T47D (cell line): ENCODE data around the gene CCDC71L.

DNA sequence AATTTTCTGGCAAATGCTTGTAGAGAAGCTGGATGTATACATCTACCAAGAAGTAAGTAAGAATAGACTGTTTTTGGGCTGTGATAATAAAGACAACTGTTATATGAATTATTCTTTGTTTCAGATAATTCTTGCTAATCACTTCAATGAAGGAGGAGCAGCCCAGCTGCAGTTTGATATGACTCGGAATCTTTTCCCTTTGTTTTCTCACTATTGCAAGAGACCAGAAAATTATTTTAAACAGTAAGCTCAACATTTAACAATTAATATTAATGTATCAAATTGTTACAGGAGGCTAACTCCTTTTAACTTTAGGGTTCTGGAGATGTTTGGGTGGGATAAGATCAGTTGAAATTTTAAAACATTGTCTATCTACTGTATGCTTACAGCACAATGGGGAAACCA is 15.9 kb downstream of the EFCAB10 start:
- RRBS, result no CpG with 5 or more reads among the region's 1 CpG

DNA sequence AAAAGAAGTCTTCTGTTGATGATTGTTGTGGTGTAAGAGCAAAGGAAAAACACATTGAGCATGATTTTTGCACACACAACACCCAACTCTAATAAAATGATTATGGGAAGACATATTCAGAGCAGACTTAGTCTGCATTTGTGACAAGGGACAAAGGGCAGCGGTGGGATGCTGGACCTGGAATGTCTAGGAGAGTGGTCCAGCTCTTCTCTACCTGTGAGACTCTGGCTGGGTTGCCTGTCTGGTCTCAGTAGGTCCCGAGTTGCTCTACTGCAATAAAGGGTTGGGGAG is 128.3 kb downstream of the ATXN7L1 start:
- RRBS, result no CpG with 5 or more reads among the region's 2 CpGs

DNA sequence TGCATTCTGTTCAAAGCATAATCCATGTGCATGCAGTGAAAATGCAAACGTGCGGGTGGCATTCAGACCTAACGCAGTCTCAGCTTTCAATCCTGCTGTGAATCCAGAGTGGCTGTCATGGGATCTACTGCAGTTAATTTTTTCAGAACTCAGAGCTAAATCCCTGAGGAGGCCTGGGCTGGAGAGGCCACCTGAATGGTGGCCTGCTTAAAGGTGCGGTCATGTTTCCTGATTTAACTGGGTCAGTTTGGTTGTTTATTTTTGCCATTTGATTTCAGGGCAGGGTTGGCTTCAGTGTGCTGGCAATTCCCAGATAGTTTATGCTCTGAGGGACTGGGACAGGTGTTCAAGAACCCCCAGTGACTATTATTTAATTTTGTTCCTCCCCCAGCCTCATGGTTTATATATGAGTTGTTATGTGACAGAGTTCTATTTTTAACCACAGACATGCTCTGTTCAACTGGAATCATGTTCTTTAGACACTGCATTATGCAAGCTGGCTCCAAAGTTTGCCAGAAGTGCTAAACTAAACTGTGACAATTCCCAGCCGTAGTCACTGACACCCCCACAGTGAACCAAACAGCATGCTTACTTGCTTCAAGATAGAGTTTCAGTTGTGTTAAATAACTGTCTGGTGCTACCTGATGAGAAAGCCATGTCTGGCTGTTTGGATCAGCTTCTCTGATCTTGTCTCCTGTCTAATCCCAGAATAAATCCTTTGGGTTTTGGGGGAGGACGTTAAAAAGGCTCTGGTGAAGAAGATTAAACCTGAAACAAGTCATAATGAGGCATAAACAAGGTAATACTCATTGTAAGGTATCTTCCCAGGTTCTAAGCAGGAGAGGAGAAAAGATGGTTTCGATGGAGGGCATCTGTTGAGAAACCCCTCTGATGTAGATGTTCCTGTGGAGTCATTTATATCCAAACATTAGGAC is 27.7 kb upstream of the SYPL1 start:
- RRBS, result no CpG with 5 or more reads among the region's 7 CpGs

DNA sequence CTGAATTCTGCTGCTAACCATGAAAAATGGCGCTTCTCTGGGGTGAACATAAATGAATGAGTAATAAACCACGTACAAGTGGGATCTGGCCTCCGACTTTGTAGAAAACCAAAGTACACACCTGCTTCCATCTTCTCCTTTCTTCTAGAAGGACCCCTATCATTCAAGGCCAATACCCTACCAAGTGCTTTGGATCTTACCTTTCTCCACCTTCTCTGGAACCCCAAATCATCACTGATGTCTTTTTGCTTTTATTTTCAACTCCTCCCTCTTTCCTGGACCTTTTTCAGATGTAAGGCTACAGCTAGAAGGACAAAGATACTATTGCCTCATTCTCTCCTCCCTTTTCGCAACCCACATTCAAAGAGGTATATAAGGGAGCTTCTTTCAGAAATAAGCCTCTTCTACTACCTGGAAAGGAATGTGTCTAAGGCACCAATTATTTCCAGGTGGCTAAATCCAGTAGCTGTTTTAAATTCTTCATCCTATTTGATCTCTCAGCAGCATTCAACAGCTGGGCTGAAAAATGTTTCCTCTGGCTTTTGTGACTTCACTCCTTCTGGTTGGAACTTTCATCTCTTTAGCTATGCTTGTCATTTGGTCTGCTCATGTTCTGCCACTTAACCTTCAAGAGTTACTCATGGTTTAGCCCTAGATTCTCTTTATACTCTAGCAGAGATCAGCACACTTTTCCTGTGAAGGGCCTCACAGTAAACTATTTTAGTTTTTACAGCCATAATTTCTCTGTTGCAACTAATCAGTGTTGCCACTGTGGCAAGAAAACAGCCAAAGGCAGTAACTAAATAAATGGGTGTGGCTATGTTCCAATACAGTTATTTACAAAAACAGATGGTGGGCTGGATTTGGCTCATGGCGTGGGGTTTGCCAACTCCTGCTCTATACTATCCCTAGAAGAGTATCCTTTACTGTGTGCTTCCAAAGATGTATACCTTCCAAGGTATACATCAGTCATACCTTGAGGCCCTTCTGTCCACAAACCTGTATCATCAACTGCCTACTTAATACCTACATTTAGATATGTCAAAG is 37.4 kb downstream of the NAMPT start:
- RRBS, result no CpG with 5 or more reads among the region's 5 CpGs

DNA sequence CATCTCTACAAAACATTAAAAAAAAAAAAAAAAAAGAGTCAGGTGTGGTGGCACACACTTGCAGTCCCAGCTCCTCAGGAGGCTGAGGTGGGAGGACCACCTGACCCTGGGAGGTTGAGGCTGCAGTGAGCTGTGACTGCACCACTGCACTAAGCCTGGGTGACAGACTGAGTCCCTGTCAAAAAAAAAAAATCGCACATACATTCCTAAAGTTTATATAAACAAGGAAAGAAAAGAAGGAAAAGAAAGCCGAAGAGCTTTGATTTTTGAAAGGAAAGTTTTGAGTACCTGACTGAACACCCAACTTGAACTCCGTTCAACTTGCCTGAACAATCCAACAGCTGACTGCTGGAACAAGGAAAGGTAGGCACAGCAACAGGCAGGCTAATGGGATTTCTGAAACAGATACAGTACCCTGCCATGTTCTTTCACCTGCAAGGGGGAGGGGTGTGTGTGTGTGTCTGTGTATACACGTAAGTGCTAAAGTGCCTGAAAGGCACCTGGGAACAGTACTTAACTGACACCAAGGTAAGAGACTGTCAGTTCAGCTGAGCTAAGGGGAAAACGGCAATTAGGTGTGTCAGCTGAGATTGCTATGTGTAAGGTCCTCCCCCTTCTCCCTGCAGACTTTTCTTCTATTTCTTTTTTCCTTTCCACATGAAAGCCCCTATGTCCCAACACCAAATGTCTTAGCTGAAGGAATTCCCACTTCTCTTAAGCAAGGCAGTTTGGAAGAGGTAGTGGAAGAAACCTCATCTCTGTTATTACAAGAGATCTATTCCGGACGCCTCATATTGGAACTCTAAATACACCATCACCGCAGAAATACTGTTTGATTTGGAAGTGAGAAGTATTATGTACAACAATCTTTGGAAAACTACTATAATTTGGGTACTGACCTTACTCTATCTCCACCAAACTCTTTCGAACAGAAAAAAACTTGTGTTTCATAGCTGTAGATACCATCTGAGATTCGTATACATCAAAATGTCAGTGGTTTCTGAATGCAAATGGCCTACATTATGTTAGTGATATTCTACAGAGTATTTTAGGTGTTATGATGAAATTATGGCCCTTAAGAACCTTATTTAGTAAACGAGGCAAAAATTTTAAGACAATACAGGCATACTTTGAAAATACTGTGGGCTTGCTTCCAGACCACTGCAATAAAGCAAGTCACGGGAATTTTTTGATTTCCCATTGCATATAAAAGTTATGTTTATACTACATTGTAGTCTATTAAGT is 26.9 kb downstream of the NAMPT start:
- RRBS, result no CpG with 5 or more reads among the region's 12 CpGs

- RRBS, result no CpG with 5 or more reads among the region's 2 CpGs
These were observed 22.8 kb downstream of the NAMPT start for GRCh38 chr7:106261685-106262728.

- RRBS, result no CpG with 5 or more reads among the region's 1 CpG
These were observed 176.5 kb downstream of the CCDC71L start for GRCh38 chr7:106484475-106484846.

- RRBS, result no CpG with 5 or more reads among the region's 3 CpGs
These were observed 1.9 kb downstream of the CCDC71L start for GRCh38 chr7:106658894-106659550.

DNA sequence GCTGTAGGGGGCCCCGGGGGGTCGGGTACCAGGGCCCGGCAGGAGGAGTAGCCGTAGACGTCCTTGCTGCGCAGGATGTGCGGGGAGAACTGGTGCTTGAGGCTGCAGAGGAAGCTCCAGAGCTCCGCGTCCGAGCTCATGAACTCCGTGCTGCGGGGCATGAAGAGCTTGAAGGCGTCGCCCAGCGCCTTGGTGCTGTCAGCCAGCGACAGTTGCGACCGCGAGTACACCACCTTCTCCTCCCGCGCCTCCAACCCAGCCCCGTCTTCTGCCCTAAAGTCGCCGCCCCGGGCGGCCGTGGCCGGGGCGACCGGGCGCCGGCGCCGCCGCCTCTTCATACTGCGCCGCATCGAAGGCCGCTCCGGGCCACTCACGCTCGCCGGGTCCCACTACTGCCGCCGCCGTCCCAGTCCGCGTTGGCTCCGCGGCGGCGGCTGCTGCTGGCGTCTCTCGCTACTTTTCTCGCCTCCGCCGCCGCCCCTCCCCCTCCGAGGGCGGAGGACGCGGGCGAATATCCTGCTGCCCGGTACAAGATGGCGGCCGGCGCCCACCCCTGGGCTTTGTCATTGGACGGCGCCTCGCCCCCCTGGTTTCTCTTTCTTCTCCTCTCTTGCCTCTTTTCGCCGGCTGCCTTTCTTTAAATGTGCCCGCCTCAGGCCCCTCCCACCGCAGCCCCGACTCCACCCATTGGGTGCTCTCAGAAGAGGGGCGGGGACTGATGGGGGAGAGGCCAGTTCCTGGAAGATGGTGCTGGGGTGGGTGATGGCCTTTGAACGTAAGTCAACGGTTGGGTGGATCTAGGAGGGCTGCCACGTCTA is at the start of gene CCDC71L:
Gene CCDC71L (minus strand): TSS at position 612 of the 818 bp plus-strand sequence.
- RRBS, result 2% methylated on average over 15 of the region's 79 CpGs

DNA sequence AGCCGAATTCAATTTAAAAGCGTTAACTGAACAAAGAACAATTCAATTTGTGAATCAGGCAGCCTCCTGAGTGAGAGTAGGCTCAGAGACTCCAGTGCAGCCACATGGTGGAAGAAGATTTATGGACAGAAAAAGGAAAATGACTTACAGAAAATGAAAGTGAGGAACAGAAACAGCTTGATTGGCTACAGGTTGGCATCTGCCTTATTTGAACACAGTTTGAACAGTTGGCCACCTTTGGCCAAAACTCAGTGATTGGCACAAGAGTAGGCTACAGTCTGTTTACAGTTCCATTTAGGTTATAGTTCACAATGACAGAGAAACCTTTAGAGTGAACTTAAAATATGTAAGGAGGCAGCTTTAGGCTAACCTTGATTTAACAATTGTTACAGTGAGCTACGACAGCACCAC is 86.3 kb upstream of the CCDC71L start:
- RRBS, result no CpG with 5 or more reads among the region's 3 CpGs

GRCh38 chr7:106775737-106776452 is 89.2 kb upstream of the PIK3CG start:
- RRBS, result no CpG with 5 or more reads among the region's 5 CpGs

DNA sequence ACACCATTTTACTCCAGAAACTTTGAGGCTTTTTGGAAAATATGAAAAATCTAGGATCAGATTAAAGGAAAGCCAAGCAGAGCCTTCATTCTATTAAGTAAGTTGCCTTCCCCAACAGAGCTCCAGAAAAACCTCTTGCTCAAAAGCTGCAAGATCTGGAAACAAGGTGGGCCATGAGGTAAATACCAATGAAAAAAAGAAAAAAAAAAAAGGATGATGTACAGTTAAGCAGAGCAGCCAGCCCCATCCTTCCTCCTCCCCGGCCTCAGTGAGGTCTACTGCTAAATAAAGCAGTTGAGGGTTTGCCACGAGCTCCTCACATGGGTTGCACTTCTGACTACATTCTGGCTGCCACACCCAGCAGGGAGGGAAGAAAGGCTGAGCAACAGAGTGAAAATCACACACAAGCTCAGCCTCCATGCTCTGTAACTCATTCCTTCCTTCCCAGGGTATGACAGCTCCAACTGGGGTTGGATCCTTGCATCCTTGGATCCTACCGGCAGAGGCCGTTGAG is 53.2 kb upstream of the PIK3CG start:
- RRBS, result no CpG with 5 or more reads among the region's 4 CpGs

- RRBS, result no CpG with 5 or more reads among the region's 19 CpGs
These were observed 2.3 kb downstream of the PIK3CG start for GRCh38 chr7:106867423-106867748.

DNA sequence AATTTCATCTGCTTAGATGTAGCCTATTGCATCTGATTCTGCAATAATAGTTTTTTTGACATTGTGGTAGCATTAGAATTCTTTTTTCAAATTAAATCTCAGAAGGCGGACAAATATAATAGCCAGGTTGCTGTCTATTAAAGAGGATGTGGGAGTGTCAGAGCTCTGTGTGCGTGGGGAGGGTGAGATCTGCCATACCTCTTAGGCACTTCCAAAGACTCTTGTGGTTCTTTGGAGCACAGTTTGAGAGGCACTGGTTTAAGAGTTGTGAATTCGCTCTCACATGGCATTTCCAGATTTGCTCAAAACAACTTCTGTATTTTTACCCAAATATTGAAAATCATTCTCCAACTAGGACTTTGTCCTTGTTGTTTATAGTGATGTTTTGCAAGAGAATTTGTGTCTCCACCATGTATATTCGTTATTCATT is 14.0 kb downstream of the PIK3CG start:
- RRBS, result no CpG with 5 or more reads among the region's 4 CpGs

DNA sequence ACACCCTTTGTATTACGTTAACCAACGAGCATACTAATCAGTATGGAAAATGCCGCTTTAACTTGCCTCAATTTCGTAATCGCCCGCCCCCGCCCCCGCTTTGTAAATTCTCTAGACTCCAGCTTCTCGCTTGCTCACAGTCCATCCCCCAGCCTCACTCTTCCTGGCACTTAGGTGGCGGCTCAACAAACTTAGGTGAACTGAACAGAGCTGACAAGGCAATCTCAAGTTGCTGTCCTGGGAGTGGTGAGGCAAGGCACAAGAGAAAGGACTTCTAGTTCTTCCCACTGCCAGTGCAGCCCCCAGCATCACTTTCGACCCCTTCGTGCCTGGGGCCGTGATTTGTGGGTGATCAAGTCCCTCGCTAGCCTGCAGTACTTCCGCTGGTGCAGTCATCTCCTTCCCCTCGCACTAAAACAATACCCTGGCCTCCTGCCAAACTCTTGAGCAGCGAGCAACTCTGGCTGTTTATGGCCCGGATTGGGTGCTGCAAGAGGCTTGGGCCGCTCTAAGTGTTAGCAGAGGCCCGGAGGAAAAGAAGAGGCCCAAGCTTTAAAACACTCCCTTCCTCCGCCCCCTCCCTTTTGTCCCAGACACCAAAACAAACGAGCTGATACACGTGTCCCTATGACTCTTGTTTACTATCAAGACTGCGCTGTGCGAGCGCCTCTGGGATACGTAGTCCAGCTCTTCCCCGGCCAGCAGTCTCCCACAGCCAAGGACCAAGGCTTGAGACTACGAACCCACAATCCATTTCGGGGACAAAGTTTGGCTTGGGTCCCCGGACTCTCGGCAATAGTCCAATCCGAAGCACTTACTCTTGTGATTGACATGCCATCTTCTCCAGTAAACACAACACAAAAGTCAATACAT is 583 bp upstream of the HBP1 start:
- RRBS, result 3% methylated on average over 5 of the region's 33 CpGs

DNA sequence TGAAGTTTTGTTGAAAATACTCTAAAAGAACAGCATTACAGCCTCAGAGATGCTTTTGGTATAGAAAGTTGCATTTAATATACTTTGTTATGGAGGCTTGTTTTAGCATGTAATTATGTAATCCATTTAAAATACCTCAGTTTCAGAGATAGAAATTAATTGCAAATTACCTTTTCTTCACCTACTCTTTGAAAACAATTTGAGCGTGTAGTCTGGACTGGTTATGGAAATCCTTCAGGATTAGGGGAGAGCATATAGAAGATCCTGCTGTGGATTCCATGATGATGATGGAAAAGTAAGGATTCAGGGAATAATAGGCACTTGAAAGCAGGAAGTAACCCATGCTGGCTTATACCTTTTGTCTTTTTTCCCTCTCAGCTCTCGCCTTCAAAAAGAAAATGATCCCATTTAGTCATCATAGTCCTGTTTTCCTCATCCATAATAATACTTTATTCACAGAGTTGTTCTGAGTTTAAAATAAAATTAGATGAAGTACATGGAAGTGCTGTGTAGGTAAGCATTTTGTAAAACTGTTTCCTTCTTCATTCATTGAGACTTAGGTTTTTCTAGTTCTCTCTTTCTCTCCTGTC is 4.4 kb downstream of the HBP1 start:
- RRBS, result no CpG with 5 or more reads among the region's 2 CpGs

DNA sequence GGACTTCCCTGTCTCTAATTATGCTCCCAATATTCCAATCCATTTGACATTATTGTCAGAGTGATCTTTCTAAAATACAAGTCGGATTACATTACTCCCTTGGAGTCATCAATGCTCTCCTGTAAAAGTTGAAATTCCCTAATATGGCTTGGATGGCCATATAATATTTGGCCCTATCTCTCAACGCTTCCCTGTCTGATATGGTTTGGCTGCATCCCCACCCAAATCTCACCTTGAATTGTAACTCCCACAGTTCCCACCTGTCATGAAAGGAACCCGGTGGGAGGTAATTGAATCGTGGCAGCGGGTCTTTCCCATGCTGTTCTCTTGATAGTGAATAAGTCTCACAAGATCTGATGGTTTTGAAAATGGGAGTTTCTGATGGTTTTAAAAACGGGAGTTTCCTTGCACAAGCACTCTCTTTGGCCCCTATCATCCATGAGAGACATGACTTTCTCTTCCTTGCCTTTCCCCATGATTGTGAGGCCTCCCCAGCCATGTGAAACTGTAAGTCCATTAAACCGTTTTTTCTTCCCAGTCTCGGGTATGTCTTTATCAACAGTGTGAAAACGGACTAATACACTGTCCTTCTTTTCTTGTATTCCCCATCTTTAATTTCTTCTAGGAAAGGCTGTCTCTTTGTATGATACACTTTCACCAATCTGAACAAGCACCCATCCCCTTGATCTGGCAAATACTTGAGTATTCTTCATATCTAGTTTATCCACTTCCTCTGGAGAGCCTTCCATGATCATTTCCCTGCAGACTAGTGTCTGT is 17.5 kb upstream of the GPR22 start:
- RRBS, result no CpG with 5 or more reads among the region's 9 CpGs

DNA sequence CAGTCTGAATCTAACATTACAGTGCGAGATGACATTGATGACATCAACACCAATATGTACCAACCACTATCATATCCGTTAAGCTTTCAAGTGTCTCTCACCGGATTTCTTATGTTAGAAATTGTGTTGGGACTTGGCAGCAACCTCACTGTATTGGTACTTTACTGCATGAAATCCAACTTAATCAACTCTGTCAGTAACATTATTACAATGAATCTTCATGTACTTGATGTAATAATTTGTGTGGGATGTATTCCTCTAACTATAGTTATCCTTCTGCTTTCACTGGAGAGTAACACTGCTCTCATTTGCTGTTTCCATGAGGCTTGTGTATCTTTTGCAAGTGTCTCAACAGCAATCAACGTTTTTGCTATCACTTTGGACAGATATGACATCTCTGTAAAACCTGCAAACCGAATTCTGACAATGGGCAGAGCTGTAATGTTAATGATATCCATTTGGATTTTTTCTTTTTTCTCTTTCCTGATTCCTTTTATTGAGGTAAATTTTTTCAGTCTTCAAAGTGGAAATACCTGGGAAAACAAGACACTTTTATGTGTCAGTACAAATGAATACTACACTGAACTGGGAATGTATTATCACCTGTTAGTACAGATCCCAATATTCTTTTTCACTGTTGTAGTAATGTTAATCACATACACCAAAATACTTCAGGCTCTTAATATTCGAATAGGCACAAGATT is 4.4 kb downstream of the GPR22 start:
- RRBS, result no CpG with 5 or more reads among the region's 6 CpGs

GRCh38 chr7:107744492-107744718 is 463 bp downstream of the CBLL1 start:
- RRBS, result no CpG with 5 or more reads among the region's 13 CpGs